Frontal cortex (tissue), 2 donors: Measurements from ENCODE around the gene JAG2.

GRCh38 chr14:105150890-105151106 lies 17.8 kb downstream of the JAG2 start:
- RAMPAGE, long total RNA = no peak

- RAMPAGE, long total RNA = no peak
Observed at GRCh38 chr14:105168370-105169545, at the start of gene JAG2. Gene JAG2, minus strand, starts transcription at chr14:105168776.

DNA sequence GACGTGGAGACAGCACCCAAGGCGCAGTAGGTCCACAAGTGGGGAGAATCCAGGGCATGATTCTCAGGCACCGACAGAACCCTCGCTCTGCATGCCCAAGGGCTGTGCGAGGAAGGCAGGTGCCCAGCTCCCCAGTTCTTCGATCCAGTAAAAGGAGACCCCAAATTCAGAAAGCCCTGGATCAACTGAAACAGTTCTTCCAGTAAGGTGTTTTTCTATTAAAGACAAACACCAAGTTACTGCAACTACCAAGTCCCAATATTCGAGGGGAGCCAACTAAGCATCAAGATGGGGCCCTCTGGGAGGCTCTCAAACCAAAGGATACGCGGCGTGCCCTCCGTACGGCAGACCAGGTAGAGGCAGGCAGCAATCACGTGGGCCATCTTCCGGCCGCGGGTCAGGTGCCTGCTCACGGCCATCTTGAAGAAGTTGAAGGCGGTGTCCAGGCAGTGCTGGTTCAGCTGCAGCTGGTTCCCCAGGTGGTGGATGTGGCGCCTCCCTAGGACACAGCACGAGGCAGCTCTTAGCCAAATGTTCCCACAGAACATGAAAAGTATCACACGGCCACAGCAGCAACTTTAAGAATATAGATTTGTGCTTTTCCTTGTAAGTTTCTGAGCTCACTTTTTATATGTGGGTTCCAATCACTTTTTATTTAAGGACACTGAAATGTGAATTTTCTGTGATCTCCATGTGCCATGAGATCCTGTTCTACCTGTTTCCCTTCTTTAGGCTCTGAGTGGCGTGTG lies 24.2 kb downstream of the BTBD6 start:
- RAMPAGE, long total RNA = no peak

DNA sequence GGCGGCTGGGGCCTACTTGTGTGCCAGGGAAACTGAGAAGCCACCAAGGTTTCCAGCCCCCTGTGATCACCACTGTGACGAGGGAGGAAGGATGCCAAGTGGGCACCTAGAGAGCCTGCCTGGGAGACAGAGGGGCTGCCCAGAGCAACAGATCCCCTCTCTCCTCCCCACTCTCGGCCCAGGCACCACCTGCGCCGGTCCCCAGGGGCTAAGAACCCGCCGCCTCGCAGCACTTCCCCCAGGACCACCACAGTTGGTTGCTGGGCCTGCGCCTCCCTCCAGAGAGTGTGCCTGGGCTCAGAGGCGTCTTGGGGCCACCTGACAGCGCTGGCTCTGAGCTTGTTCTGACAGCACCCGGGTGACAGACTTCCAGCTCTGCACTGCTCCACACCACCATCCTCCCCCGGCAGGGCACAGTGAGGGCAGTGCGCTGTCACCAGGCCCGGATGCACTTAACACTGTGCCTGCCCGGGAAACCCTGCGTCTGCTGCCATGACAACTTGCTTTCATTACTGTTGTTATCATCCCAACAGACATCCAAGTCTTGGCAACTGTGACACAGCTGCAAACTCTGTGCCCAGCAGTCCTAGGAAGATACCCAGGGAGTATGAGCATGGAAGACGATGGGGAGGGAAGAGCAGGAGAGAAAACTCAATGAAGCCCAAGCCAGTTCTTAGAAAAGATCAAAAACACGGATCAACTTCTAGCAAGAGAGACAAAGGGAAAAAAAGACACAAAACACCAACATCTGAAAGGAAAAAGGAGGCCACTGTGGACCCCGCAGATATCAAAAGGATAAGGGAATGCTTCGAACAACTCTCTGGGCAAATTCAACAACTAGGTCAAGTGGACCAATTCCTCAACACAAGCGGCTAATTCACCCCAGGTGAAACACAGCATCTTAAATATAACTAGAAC lies 6.5 kb downstream of the BRF1 start:
- RAMPAGE, long total RNA = no peak

DNA sequence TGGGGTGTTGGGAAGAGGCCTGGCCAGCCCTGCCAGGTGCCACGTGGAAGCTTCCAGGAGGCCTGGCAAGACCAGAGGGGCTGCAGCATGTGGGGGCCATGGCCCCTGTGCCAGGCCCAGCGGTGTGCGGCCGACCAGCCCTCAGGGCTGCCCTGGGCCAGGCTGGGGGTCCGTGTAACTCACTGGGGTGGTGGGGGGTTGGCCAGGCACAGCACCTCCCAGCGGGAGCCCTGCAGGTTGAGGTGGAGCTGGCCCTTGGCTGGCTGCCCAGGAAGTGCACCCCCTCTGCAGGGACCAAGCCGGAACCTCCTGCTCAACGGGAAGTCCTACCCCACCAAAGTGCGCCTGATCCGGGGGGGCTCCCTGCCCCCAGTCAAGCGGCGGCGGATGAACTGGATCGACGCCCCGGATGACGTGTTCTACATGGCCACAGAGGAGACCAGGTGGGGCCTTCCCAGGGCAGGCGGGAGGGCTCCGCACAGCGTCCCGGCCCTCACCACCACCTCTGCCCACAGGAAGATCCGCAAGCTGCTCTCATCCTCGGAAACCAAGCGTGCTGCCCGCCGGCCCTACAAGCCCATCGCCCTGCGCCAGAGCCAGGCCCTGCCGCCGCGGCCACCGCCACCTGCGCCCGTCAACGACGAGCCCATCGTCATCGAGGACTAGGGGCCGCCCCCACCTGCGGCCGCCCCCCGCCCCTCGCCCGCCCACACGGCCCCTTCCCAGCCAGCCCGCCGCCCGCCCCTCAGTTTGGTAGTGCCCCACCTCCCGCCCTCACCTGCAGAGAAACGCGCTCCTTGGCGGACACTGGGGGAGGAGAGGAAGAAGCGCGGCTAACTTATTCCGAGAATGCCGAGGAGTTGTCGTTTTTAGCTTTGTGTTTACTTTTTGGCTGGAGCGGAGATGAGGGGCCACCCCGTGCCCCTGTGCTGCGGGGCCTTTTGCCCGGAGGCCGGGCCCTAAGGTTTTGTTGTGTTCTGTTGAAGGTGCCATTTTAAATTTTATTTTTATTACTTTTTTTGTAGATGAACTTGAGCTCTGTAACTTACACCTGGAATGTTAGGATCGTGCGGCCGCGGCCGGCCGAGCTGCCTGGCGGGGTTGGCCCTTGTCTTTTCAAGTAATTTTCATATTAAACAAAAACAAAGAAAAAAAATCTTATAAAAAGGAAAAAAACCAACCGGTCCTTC lies 4.7 kb upstream of the CRIP2 start:
- RAMPAGE, long total RNA = no peak

DNA sequence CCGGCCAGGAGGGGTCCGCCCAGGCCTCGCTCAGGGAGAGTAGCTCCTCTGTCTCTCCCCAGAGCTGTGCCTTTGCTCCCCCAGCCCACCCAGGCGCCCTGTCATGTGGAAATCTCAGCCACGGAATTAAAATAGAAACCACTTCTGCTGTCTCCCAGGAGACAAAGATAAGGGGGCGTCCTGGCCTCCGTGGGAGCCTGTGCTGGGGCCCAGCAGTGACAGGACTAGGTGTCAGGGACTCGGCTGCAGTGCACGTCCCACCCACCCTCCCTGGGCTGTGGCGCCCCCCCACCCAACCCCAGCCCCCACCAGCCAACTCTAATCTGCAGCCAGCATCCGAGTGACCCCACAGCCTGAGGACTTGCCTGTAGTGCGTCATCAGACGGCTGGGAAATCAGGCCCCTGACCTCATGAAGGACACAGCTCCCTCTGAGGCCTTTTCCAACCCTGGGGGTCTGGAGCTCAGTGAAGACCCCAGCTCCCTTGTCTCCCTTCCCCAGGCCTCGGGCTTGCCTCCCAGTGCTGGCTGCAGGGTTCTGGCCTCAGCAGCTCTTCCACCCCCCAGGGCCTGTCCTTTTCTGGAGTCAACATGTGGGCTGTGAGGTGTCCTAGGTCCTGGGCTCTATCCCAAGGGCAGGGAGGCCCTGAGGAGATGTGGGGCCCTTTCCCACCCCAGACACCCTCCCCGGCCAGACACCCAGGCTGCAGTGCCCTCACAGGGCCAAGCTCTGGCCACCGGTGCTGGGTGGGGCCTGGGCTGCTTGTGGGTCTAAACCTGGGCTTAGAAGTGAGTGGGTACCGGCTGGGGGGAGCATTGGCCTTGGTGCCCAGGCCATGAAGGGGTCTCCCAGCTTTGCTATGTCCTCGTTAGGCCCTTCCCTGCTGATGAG lies 3.0 kb upstream of the CRIP2 start:
- RAMPAGE, long total RNA = no peak

DNA sequence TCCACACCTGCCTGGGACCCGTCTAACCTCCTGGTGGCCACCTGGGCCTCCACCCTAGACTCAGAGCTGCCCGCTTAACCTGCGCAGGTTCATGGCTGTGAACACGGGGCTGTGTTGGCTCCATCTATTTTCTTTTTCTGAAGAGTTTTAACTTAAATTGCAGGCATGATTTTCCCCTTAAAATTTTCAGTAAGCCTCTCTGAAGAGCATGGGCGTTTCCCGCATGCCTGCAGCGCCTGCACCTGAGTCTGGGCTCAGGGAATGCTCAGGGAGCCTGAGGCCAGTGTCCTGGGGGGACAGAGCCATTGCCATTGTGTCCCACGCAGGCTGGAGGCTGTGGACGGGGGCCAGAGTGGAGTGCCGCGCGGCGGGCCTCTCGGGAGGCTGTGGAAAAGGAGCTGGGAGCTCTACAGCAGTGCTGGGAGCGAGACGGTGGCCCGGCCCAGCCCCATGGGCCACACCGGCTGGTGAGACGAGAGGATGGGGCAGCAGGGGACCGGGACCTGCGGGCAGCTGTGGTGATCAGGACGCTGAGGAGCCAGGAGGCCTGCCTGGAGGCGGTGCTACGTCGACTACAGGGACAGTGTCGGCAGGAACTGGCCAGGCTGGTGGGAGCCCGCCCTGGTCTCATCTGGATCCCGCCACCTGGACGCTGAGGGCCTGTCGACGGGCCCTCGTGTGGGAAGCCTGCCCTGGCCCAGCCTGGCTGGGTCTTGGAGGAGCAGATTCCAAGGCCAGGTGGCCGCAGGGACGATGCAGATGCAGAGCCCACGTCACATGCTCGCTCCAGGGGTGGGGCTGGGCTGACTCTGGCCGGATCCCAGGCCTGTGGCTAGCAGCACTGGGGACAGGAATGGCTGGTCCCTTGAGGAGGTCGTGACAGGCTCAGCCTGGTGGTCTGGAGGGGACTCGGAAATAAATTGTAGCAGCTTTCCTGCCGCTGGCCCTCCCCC lies 7.5 kb downstream of the TEDC1 start:
- RAMPAGE, long total RNA = no peak

- RAMPAGE, long total RNA = no peak
Observed at GRCh38 chr14:105537994-105538348, 11.6 kb downstream of the TMEM121 start.

DNA sequence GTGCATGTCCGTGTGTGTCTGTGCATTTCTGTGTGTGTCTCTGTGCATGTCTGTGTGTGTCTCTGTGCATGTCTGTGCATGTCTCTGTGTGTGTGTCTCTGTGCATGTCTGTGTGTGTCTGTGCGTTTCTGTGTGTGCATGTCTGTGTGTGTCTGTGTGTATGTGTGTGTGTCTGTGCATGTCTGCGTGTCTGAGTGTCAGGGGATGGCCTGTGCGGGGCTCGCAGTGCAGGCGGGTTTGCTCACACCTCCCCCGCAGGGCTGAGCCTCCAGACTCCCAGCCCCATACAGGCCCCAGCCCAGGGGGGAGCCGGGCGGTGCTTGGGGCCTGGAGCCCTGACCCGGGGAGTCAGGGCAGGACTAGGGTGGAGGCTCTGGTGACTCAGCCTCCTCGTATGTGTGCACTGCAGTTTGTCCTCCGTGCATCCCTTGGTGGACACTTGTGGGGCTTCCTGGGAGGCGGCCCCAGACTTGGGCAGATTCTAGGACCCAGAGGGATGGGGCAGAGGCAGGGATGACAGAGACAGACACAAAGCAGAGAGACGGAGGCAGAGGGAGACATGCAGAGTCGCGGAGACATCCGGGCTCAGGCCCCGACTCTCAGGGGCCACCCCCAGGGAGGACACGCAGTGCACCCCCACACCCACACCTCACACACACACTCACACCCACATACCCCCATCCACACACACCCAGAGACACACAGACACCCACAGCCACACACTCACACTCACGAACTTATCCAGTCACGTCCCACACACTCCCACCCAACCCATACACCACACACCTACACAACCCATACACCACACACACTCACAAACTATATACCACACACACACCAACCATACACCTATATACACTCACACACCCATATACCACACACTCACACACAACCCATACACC lies 42.1 kb downstream of the TMEM121 start:
- RAMPAGE, long total RNA = no peak

DNA sequence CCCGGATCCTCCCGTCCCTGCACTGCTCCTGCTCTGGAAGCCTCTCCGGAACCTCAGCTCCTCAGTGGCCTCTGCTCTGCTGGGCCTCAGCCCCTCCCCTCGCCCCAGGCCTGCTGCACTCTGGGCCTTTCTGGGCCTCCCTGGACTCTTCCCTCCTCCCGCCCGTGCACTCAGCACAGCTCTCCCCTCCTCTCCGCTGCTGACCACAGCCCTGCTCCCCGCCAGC lies 102.2 kb downstream of the TMEM121 start:
- RAMPAGE, long total RNA = no peak

GRCh38 chr14:105747671-105748616 lies 221.6 kb downstream of the TMEM121 start:
- RAMPAGE, long total RNA = no peak

GRCh38 chr14:105859450-105860421 lies 333.4 kb downstream of the TMEM121 start:
- RAMPAGE, long total RNA = no peak

DNA sequence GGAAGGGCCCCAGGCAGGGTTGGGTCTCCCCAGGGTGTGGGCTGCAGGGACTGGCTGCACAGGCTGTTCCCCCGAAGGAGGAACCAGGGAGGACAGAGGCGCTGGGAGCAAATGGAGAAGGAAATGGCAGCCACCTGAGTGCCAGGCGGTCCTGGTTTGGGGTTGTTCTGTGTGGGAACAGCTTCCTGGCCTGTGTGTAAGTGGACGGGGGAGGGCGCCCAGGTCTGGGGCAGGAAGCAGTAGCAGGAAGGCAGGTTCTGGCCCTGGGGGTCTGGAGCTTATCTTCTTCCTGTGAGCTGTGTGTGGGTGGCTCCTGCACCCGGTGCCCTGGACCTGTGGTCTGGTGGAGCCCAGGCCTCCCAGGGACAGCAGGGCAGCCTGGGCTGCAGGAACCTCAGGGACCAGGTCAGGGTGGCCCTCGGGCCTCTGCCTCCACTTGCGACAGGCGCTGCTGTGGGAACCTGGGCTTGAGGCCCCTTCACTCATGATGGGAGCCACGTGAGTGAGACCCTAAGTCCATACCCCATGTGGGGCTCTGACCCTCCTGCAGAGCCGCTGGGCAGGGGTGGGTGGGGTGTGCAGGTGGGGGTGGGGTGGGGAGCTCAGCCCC lies 372.9 kb downstream of the TMEM121 start:
- RAMPAGE, long total RNA = no peak

- RAMPAGE, long total RNA = no peak
Observed at GRCh38 chr14:106025547-106025890, 499.1 kb downstream of the TMEM121 start.

DNA sequence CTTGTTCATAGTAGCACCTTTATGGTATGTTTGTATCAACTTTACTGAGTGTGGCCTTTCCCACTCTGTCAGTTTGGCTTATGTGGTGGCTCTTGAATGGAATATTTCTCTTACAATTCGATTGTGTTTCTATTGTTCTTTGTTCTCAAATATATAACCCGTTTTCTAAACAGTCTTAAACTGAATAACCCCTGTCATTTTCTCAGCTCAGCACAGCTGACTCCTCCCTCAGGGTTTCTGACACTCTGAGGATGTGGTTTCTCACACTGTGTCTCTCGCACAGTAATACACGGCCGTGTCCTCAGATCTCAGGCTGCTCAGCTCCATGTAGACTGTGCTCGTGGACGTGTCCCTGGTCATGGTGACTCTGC lies 984.4 kb downstream of the TMEM121 start:
- RAMPAGE, long total RNA = no peak

DNA sequence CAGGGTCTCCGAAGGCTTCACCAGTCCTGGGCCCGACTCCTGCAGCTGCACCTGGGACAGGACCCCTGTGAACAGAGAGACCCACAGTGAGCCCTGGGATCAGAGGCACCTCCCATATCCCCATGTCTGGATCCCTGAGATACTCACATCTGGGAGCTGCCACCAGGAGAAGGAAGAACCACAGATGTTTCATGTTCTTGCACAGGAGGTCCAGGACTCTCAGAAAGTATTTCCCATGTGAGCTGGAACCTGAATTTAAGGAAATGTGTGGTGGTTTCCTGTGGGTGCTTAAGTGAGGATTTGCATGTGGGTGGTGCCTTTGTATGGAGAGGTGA lies 1101.1 kb downstream of the TMEM121 start:
- RAMPAGE, long total RNA = no peak

GRCh38 chr14:106844313-106845011 lies 1318.1 kb downstream of the TMEM121 start:
- RAMPAGE, long total RNA = no peak

DNA sequence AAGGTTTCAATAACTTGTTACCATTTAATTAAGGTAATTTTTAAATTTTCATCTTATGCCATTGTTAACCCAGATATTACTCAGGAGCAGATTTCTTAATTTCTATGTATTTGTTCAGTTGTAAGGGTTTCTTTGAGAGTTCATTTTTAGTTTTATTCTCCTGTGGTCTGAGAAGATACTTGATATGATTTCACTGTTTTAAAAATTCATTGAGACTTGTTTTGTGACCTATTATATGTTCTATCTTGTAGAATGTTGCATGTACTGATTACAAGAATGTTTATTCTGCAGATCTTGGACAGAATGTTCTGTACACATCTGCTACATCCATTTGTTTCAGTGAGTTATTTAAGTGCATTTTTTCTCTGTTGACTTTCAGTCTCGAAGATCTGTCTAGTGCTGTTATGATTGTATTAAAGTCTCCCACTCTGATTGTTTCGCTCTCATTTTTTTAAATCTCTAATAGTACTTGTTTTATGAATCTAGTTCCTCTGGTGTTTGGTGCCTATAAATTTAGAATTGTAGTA lies 1319.8 kb downstream of the TMEM121 start:
- RAMPAGE, long total RNA = no peak